LUHMES (cell line): Measurements from ENCODE around the gene CPLX4.

DNA sequence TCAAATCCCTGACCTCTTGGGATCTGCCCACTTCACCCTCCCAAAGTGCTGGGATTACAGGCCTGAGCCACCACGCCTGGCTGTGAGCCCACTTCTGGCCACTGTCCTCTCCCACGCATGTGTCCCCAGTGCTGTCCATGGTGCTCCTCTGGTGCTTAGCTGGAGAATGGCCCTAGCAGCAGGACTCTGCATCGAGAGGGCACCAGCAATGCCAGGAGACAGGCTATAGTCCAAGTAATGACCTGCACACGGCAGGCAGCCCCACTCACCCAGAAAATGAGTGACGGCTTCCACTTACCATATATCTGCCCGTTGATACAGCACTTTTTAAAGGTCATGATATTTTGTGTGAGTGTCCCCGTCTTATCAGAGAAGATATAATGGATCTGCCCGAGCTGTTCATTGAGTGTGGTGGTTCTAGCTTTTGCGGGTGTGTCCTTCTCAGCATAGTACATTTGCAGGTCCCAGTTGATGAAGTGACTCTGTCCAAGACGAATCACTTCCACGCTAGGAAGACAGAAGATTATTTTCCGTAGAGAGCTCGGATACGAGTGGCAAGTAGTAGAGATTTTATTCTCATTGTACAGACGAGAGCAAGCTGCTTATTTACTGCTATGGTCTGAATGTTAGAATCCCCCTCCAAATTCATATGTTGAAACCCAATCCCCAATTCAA, 66.5 kb upstream of the NARS1 start:
- PRO-cap, result no peak

DNA sequence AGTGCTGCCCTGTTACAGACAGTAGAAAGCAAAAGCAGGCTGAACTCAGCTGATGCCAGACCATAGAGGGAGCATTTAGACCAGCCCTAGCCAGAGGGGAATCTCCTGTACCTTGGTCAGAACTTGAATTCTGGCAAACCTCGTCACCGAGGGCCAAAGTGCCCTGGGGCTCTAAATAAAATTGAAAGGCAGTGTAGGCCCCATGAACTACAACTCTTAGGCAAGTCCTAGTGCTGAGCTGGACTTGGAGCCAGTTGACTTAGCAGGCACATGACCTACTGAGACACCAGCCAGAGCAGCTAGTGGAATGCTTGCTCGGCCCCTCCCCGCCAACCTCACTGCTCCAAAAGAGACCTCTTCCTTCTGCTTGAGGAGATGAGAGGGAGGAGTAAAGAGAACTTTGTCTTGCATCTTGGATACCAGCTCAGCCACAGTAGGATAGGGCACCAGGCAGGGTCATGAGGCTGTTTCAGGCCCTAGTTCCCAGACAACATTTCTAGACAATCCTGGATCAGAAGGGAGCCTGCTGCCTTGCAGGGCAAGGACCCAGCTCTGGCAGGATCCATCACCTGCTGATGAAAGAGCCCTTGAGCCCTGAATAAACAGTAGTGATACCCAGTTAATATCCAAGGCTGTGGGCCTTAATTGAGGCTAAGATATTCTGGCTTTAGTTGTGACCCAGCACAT, 90.6 kb downstream of the ATP8B1 start:
- PRO-cap, result no peak

DNA sequence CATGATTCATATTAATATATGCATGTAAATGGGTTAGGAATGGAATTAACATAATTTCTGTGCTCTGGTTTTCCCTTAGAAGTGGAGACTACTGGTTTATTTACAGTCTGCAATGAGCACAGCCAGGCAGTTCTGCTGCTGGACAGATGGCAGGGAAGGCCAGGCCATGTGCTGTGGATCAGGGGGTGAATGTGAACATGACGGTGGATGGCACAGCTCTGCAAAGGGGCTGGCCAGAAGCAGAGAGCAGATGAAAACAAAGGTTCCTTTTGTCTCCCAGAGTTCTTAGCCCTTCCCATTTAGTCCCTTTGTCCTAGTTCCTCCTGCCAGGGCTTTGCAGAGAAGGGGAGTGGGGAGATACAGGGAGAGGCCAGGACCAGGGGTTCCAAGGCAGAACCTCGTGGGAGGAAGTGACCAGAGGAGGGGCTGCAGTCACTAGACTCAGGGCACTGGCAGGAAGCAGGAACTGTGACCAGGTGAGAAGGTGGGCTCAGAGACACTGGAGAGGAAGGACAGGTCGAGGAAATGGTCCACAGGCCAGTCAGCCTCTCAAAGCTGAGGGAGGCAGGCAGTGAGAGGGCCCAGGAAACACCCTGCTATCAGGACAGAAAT, 112.9 kb upstream of the ATP8B1 start:
- PRO-cap, result bidirectional peak, plus-strand start at position 212 of the sequence, minus-strand start at position 138 of the sequence

DNA sequence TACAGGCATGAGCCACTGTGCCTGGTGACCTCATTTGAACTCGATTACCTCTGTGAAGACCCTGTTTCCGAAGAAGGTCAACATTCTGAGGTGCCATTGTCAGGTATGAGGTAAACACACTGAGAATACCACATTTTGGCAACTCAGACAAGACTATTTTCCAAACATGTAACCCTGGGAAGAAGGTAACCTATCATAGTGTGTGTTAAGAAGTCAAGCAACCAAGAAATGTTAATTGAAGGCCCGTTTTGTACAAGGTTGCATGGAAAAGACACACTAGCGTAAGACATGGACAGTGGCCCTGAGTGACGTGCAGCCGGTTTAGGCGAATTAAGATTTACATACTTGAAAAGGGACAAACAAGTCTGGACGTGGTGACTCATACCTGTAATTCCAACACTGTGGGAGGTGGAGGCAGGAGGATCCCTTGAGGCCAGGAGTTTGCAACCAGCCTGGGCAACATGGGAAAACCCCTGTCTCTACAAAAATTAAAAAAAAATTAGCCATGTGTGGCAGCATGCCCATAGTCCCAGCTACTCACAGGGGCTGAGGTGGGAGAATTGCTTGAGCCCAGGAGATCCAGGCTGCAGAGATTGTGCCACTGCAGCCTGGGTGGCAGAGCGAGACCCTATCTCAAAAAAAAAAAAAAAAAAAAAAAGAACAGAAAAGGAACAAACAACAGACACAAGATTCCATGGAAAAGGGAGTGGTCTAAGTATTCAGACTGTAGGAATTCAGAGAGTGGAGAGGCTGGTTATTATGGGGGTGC, 186.8 kb downstream of the NEDD4L start:
- PRO-cap, result no peak

DNA sequence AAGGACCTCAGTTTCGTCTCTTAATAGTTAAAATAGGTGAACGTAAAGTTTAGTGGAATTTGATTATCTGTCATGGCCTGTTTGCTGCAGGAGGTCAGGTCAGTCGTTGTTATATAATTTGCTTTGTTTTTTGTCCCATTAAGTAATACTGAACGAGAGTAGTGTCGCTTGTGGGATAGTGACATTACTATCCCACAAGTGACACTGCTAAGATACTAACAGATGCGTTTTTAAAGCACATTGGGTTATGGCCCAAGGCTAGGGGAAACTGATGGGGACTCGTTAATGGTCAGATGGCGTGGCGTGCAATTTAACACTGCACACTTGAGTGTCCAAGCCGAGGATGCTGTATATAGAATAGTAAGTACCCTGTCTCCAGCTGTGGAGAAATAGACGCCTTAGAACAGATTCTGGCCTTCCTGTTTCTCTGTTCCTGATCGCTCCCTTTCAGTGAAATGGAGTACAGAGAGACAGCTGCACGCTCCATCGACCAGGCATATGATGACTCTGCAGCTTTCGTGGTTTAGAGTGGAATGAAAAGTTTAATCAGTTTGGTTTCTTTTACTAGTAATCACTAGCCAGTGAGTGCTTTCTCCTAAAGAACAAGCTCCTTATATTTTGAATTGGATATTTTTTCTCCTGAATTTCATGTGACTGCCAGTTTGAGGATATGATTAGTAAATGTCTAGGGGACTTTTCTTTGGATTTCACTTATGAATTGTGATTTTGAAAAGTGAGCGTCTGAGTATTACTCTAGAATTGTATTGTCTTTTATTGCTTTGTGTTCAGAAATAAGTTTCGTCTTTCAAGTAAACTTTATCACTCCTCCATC, 213.4 kb downstream of the NEDD4L start:
- PRO-cap, result no peak

DNA sequence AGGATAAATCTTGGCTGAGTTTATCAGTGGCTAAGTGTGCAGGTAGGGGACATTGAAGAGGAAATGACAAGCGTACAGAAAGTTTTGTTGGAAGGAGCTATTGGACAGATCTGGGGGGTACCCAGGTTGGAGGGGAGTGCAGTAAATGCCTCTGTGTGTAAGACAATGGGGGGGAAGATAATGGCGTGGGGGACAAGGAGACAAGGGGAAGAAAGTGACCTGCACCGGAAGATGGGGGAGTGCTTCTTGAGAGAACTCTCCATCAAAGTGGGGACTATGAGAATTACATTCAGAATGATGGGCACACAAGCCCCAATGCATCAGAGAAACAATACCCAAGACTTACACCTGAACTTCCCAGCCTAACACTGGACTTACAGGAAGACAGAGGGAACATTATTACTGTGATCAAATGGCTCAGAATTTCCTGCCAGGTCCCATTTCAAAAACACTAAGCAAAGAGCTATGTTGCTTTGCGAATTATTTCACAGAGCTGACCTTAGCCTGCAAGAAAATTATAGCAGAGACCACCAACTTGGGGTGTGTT, 189.9 kb downstream of the ALPK2 start:
- PRO-cap, result no peak

DNA sequence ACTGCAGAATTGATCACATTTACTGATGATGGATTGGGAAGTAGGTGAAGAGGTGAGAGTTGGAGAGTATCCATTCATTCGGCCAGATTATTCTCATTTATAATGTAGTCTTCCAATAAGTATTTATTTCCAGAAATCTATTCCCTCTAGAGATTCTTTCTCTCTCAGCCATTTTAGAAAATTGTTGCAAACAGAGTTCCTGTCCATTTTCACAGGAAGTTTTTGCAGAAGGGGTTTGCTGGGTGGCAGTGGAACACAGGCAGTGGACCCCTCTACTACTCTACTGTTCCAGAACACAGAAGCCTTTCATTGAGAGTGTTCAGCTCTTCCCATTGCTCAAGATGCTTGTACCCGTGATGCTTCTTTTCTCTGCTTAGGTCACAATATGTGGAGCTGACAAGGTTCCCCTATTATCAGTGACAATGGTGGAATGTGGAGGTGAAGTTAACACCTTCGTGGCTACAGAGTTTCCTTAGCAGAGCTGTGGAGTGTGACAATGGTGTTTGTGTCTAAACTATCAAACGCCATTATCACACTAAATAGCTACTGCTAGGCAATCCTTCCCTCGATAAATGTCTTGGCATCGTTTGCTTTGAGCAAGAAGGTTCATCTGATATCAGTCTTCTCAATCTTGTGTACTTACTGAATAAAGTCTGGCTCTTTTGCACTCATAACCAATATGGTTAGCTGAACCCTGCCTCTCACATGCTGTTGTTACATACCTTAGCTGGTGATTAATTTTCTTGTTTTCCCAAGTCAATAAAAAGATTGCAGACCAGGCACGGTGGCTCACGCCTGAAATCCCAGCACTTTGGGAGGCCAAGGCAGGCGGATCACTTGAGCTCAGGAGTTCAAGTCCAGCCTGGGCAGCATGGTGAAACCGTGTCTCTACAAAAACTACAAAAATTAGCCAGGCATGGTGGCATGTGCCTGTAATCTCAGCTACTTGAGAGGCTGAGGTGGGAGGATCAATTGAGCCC, 178.0 kb downstream of the ALPK2 start:
- PRO-cap, result no peak

DNA sequence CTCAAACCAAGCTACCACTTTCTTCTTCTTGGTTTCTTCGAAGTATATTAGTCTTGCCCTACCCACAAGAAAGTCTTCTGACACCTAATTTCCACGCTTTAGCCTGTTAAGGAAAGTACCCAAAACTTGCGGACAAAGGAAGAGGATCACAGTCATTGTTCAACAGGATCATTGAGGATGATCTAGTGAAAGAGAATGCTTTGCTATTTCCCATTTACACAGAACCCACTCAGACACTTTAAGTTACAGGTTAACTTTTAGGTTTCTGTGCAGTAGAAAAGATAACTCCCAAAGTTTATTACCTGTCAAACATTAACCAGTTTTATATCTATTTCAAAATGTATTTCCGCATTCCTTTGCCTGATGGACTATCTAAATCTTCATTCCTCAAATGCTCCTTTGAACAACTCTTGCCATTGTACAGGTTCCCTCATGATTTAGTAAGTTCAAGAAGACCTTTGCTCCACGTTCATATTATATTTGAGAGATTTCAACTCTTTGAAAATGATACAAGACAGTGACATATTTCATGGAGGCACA, 102.1 kb downstream of the ALPK2 start:
- PRO-cap, result no peak

GRCh38 chr18:58567031-58568242, 61.5 kb downstream of the ALPK2 start:
- PRO-cap, result no peak

DNA sequence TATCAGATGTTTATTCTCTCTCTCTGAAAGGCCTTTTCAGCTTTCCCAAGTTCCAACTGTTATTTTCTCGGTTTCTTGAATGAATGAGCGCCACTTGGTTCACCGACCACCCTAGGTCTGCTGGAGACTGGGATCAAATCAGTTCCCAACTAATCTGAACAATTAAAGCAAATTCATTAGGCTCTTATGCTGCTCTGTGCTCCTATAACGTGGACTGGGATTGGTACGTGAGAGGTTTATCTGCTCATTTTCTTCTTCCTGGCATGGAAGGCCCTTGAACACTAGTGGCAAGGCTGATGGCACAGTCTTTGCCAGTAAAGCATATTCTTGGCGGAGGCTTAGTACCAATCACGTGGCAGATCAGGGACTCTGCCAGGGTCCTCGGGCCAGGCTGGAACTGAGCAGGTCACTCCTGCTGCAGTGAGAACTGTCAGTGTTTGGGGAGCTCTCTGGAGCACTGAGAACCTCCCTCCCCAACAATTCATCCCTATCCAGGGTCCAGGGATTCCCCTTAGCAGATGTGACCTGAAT, 3.6 kb upstream of the ALPK2 start:
- PRO-cap, result no peak

DNA sequence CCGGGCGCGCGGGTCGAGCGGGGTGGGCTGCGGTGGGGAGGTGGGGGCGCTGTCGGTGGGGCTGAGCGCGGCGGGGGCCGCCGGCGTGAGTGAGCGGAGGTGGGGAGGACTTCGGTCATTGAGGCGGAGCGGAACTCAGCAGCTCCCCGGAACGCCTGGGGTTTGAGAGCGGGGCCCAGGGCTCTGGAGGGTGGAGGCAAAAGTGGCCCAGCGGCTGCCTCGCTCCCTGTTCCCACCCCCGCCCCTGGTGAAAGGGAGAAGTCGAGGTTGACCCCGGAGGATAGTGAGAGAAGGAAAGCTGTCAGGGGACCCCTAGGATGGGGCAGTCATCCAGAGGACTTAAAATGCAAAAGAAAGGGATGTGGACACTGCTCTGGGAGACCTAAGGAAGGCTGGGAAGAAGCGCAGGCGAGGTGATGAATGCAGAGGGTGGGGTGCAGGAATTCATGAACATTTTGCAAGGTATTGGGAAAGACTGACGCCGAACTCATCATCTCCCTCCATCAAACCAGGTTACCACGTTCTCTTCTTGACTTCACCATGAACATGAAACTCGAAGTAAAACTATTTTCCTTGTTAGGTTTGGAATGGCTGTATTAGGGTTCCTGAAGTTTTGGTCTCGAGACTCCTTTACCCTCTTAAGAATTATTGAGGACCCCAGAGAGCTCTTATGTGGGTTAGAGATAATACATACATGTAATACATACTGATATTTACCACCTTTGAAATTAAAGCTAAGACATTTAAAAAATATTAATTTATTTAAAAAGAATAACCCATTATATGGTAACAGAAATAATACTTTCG, 813 bp downstream of the MALT1 start:
- PRO-cap, result no peak

- PRO-cap, result no peak
Observed at GRCh38 chr18:58807740-58808175, 56.9 kb upstream of the ZNF532 start.

DNA sequence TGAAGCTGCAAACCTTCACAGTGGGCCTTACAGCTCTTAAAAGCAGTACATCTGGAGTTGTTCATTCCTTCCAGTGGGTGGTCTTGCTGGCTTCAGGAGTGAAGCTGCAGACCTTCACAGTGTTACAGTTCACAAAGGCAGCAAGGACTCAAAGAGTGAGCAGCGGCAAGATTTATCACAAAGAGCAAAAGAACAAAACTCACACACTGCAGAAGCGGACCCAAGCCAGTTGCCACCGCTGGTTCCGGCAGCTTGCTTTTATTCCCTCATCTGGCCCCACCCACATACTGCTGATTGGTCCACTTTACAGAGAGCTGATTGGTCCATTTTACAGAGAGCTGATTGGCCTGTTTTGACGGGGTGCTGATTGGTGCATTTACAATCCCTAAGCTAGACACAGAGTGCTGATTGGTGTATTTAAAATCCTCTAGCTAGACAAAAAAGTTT, 37.3 kb upstream of the ZNF532 start:
- PRO-cap, result no peak

DNA sequence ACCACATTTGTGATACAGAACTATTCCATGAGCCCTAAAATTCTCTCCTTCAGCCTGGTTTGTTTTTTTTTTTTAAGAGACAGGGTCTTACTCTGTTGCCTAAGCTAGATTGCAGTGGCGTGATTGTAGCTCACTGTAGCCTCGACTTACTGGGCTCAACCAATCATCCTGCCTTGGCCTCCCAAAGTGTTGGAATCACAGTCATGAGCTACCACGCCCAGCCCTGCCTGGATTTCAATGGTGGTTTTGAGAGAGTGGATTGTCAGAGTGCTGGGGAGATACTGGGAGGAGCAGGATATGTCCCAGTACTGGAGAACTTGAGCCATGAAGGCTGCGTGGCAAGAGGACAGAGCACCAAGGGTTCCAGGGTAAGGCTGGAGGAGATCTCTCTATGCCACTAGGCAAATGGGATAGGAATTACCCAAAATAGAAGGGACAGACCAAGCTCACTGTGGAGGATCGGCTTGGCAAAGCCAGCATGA, 46.2 kb downstream of the ZNF532 start:
- PRO-cap, result no peak

DNA sequence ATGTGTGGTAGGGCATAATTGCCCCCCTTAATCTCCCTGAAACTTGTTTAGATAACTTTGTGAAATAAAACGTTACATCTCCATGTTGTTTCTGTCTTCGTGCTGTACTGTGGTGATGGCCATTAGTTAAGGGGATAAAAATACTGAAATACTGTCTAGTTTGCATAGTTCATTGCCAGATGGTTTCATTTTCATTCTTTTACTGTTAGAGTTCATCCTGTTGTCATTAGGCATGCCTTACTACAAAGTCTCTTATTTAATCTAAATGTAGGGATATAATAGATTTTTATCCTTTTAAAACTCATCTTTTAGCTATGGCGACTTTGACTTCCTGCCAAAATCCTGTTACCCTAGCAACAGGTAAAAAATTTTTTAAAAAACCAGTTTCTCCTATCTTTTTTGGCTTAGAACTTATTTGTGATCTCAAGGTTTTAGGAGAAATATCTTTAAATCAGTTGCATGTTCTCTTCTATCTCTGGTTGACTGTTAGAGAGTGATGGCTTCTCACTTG, 99.3 kb downstream of the ZNF532 start:
- PRO-cap, result no peak

DNA sequence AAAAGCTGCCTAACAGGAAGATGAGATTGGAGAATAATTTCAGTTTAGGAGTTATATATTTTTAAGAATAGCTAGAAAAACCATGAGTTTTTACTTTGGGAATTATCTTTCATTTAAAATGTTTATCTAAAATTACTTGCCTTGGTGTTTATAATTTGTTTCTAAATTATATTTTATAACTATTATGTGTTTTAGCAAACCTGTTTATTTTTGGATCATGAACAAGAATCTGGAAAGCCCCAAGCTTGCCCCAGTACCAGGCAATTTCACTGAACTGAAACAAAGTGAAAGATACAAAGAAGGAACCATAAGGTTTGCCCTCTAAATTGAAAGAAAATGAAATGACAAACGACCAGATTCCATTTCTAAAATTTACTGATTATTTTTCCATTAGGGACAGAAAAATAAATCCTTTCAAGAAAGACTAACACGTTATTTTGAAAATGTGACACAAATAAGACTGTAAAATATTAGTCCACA, 101.6 kb downstream of the ZNF532 start:
- PRO-cap, result no peak

- PRO-cap, result no peak
Observed at GRCh38 chr18:58974804-58975815, 110.4 kb downstream of the ZNF532 start.

GRCh38 chr18:58977172-58977572, 112.5 kb downstream of the ZNF532 start:
- PRO-cap, result no peak

- PRO-cap, result no peak
Observed at GRCh38 chr18:59318541-59319075, at the start of gene CPLX4. TSS of gene CPLX4 (minus strand) at chr18:59318649.

DNA sequence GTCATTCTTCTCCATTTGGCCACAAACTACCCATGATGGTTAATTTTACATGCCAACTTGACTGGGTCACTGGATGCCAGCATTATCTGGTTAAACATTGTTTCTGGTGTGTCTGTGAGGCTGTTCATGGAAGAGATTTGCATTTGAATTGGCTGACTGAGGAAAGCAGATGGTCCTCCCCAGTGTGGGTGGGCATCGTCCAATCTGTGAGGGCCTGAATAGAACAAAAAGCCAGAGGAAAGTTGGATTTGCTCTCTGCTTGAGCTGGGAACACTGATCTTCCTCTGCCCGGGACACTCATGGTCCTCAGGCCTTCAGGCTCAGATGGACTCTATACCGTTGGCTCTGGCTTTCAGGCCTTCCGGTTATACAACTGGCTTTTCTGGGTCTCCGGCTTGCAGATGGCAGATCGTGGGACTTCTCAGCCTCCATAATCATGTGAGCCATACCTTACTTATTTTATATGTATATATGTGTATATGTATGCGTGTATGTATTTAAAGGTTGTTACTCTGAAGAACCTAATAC, 5.8 kb upstream of the CPLX4 start:
- PRO-cap, result no peak